Cerebral cortex (tissue), 2 donors: Measurements from ENCODE around the genes IQCN and PGPEP1.

DNA sequence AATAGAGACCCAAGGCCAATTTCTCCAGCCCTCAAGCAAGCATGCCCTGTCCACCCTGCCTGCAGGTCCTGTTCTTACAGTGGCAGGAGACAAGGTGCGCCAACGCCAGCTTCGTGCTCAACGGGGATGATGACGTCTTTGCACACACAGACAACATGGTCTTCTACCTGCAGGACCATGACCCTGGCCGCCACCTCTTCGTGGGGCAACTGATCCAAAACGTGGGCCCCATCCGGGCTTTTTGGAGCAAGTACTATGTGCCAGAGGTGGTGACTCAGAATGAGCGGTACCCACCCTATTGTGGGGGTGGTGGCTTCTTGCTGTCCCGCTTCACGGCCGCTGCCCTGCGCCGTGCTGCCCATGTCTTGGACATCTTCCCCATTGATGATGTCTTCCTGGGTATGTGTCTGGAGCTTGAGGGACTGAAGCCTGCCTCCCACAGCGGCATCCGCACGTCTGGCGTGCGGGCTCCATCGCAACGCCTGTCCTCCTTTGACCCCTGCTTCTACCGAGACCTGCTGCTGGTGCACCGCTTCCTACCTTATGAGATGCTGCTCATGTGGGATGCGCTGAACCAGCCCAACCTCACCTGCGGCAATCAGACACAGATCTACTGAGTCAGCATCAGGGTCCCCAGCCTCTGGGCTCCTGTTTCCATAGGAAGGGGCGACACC, 9.7 kb downstream of the INSL3 start:
- PRO-cap, 2 experiments = no peak in any of the 2 experiments

DNA sequence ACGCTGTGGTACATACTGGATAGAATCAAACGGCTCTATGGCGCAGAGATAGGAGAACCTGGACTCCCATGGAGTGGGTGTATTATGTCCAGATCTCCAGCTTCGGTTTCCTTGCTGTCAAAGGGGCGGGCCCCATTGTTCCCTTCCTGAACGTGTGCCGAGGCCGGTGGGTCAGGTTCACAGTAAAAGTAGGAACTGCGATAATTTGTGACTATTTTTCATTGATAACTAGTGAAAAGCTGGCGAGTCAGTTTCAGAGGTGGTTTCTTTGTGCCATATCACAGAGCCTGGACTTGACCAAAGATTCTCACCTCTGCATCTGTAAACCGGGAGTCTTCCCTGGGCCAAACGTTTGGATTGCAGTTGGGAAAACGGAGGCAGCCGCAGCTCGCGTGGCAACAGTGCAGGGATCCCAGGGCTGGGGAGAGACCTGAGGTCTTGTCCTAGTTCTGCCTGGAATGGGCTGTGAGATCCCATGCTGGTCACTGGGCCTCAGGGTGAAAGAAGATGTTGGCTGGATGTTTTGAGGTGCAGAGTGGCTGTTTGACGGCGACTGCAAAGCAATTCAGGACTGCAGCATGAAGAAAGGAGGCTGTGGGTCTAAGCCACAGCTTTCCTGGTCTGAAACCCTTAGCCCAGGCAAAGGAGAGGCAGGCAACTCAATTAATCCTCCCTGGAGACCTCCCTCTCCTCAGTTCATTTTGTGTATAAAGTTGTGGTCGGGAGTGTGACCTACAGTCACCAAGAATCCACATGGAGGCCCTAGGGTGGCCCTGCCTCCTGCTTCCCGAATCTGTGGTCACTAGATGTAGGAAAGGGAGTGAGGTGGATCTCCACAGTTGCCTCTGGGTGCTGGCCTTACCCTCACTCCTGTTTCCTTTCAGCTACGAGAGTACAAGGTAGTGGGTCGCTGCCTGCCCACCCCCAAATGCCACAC, 967 bp downstream of the RPL18A start:
- PRO-cap, 2 experiments = no peak in any of the 2 experiments

DNA sequence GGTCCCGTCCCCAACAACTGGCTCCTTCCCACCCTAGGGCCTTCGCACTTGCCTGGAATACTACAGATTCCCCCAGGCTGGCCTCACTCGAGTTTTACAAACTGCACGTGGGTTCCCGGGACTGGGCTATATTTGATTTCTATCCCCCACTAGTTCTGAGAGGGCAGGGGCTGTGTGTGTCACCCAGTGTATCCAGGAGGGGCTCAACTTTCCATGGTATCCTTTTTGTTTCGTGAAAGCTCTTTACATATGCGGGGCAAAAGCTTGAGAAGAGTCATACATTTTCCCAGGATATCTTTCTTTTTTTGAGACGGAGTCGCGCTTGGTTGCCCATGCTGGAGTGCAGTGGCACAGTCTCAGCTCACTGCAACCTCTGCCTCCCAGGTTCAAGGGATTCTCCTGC, 4.8 kb downstream of the RPL18A start:
- PRO-cap, 2 experiments = no peak in any of the 2 experiments

GRCh38 chr19:17942454-17943203, 9.8 kb downstream of the CCDC124 start:
- PRO-cap, 2 experiments = no peak in any of the 2 experiments

- PRO-cap, 2 experiments = no peak in any of the 2 experiments
Observed at GRCh38 chr19:17997910-17998846, 9.8 kb upstream of the ARRDC2 start.

DNA sequence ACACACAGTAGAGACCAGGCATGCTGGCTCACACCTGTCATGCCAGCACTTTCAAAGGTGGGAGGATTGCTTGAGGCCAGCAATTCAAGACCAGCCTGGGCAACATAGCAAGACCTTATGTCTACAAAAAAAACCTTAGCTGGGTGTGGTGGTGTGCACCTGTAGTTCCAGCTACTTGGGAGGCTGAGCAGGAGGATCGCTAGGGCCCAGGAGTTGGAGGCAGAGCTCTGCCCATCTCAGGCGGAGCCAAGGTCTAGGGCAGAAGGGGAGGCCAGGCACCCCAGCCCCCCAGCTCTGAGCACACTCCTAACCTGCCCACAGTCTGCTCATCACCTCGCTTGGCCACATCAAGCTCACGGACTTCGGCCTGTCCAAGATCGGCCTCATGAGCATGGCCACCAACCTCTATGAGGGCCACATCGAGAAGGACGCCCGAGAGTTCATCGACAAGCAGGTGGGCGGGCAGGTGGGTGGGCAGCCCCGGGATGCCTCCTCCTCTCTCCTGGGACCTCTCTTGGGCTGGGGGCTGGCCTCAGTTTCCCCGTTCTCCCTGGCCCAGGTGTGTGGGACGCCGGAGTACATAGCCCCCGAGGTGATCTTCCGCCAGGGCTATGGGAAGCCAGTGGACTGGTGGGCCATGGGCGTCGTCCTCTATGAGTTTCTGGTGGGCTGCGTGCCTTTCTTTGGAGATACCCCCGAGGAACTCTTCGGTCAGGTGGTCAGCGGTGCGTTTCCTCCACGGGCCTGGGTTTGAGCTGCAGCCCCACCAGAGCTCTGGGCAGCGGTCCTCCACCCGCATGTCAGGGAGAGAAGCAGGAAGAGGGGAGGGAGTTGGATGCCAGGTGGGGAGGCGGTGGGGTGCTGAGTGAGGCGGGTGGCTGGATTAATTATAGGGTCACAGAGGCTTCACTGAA, 18.4 kb upstream of the PIK3R2 start:
- PRO-cap, 2 experiments = no peak in any of the 2 experiments

GRCh38 chr19:18145649-18145938, 7.4 kb upstream of the PIK3R2 start:
- PRO-cap, 2 experiments = no peak in any of the 2 experiments

DNA sequence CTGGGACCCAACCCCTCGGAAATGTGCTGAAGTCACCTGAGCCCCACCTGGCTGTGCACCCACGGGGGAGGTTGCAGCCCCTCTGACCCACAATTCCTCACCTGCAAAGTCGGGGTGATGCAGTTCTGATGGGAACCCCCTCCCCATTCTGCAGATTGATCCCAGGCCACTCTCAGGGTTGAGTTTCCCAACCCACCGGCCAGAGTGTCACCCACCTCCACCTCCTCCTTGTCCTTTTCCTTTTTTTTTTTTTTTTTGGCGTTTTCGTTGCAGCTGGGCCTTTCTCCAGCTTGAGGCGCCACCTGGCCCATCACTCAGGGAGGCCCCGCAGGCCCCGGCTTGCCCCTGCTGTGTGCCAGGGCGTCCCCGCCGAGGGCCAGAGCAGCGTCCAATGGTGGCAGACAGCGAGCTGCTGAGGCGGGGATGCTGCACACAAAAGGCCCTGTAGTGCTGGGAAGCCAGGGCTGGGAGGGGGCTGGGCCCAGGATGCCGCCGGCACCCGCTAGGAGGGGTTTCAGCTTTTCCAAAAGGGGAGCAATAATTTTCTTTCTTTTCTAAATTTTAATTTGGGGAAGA, 4.6 kb downstream of the PIK3R2 start:
- PRO-cap, 2 experiments = peak in 1 of 2 experiments; most common plus-strand start position 400 of the sequence (in 1); most common minus-strand start position 347 of the sequence (in 1)

DNA sequence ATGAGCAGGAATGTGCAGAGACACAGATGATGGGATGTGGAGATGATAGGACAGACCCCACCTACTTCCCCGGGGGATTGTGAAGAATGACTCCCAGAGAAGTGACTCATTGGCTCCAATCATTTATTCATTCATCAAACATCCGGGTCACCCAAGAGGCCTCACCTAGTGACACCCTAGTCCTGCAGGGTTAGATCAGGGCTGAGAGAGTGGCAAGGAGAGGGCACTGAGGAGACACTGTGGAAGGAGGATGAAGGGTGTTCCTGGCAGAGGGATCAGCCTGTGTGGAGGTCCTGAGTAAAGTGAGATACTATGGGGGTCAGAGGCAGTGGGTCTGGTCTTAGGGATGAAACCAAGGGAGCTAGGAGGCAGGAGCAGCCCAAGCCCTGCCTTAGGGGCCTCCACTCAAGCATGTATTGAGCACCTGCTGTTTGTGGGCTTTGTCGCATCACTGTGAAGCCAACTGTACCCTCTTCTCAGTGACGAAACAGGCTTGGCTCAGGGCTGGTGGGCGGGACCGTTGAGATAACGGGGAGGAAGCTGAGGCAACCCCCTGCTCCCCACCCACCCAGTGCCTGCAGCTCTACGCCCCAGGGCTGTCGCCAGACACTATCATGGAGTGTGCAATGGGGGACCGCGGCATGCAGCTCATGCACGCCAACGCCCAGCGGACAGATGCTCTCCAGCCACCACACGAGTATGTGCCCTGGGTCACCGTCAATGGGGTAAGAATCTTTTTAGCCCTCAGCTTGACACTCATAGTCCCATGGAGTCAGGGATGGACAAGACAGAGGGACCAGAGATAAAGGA, 3.2 kb downstream of the IFI30 start:
- PRO-cap, 2 experiments = no peak in any of the 2 experiments

DNA sequence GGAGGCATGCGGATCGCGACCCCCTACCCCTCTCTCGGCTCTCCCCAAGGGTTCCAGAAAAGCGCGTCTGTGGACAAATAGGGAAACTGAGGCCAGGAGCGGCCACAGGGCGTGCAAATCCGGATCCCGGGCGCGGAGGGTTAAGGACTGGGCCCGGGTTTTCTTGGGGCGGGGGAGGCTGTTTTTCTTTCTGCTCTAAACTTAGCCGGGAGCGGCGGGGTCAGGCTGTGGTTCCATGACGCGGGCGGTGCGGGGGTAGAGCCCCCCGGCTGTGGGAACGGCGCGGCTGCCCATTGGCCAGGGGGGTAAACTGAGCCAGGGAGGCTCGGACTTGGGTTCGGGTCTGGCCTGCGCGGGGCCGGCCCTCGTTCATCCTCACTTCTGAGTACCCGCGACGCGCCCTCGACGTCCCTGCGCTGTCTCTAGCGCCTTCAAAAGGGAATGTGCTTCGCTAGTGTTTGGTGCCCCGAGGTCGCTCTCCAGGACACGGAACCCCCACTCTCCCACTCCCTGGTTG, 1.3 kb downstream of the PDE4C start:
- PRO-cap, 2 experiments = no peak in any of the 2 experiments

DNA sequence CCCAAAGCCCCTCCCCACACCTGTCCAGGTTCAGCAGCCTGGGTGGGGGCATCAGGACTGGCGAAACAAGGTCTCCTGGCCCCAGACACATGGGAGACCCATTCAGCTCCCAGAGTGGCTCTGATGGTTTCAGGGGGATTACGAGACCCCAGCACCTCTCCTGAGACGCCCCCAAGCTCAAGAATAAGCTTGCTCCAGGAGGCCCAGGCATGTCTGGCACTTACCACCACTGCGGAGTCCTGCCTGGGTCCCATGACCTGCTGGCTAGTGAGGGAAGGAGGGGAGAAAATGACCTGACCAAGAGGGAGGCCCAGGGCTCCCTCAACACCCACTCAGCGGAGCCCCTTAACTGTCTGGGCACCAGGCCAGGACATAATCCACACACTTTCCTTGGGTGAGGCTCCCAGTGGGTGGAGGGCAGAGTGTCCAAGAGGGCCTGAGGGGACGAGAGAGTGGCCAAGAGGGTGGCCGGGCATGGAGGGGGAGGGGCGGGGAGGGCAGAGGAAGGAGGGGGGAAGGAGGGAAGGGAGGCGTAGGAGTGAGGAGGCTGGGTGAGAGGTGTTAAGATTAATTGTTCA, 21.8 kb upstream of the PDE4C start:
- PRO-cap, 2 experiments = no peak in any of the 2 experiments

GRCh38 chr19:18274325-18275334, at the start of gene IQCN:
TSS of gene IQCN (minus strand) at chr19:18274452.
- PRO-cap, 2 experiments = peak in 1 of 2 experiments; most common plus-strand start chr19:18275074 (in 1); most common minus-strand start chr19:18274951 (in 1)

DNA sequence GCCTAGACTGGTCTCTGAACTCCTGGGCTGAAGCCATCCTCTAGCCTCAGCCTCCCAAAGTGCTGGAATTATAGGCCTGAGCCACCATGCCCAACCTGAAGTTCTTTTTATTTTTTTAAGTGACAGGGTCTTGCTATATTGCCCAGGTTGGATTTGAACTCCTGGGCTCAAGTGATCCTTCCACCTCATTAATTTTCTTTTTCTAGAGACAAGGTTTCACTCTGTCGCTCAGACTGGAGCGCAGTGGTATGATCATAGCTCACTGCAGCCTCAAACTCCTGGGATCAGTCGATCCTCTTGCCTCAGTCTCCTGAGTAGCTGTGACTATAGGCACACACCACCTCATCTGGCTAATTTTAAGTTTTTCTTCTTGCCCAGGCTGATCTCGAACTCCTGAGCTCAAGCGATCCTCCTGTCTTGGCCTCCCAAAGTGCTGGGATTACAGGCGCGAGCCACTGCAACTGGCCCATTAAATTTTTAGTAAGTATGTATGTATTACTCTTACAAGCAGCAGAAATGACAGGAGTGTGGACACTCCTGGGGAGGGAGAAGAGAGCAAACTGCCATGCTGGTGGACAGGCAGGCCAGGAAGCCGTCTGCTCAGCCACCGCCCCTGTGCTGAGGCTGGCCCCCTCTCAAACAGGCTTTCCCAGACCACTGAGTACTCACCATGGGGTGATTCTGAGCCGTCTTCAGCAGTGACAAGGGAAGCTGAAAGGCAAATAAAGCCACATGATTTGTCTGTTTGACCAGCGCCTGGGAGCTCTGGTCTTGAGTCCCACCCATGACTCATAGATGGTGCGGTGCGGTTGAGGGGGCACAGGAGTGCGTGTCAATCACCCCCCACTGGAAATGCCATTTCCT, 7.3 kb downstream of the LSM4 start:
- PRO-cap, 2 experiments = no peak in any of the 2 experiments

GRCh38 chr19:18340207-18340973, at the start of gene PGPEP1:
TSS of gene PGPEP1 (plus strand) at chr19:18340598.
- PRO-cap, 2 experiments = peak in 1 of 2 experiments; most common plus-strand start chr19:18340640 (in 1); most common minus-strand start chr19:18340519 (in 1)

DNA sequence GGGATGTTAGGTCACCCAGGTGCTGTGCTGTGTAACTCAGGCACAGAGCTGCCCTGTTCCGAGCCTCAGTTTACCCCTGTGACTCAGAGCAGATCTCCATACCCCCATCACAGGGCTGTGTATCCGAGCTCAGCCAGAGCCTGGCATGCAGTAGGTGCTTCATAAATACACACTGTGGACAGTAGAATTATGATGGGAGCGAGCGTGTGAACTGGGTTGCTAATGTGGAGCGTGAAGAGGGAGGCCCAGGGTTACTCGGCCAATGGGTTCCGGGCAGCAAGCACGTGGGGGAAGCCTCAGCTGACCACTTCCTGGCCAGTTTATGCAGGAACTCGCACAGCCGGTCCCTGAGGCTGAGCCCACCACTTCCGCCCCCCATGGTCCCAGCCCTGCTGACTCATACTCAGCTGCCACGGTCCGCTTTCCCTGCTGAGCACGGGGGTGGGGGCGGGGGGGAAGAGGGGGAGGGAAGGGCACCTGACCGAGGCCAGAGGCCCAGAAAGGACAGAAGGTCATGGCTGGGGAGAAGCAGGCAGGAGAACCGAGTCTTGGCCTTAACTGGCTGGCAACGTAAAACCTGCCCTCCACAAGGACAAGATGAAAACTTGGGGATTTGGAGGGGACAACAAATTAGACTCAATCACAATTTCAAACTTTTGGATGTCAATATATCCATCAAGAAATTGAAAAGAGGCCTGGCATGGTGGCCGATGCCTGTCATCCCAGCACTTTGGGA, 11.6 kb upstream of the GDF15 start:
- PRO-cap, 2 experiments = peak in 1 of 2 experiments; most common plus-strand start position 507 of the sequence (in 1); most common minus-strand start position 237 of the sequence (in 1)

GRCh38 chr19:18389435-18389945, 3.5 kb downstream of the GDF15 start:
- PRO-cap, 2 experiments = no peak in any of the 2 experiments

DNA sequence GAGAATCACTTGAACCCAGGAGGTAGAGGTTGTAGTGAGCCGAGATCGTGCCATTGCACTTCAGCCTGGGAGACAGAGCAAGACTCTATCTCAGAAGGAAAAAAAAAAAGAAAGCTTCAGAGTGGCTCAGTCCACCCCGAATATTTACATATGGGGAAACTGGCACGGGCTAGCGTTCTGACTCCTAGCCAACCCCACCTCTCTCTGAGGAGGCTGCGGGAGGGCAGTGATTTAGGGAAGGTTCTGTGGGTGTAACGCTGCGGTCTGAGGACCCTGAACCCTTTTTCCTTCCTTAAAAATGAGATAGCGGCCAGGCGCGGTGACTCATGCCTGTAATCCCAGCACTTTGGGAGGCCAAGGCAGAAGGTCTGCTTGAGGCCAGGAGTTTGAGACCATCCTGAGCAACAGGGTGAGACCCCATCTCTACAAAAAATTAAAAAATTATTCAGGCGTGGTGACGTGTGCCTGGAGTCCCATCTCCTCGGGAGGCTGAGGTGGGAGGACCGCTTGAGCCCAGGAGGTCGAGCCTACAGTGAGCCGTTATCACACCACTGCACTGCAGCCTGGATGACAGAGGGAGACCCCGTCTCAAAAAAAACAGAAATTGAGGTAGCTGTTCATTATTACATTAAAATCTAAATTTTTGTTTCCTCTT, 4.9 kb downstream of the LRRC25 start:
- PRO-cap, 2 experiments = no peak in any of the 2 experiments

GRCh38 chr19:18414769-18416038, 4.0 kb upstream of the SSBP4 start:
- PRO-cap, 2 experiments = peak in 1 of 2 experiments; most common plus-strand start chr19:18415662 (in 1); most common minus-strand start chr19:18415530 (in 1)

- PRO-cap, 2 experiments = peak in 1 of 2 experiments; most common plus-strand start chr19:18429062 (in 1); most common minus-strand start chr19:18428989 (in 1)
Observed at GRCh38 chr19:18428637-18429687, 9.0 kb downstream of the ISYNA1 start.

GRCh38 chr19:18440291-18440859, 2.4 kb upstream of the ISYNA1 start:
- PRO-cap, 2 experiments = no peak in any of the 2 experiments